CD14-positive monocyte (primary cell): Measurements from ENCODE around the gene IQCA1.

GRCh38 chr2:236262139-236262760, 2.0 kb downstream of the ASB18 start:
- CAGE, long polyA plus RNA = no peak

- CAGE, long polyA plus RNA = no peak
Measured at GRCh38 chr2:236388999-236389875, 118.0 kb downstream of the IQCA1 start.

DNA sequence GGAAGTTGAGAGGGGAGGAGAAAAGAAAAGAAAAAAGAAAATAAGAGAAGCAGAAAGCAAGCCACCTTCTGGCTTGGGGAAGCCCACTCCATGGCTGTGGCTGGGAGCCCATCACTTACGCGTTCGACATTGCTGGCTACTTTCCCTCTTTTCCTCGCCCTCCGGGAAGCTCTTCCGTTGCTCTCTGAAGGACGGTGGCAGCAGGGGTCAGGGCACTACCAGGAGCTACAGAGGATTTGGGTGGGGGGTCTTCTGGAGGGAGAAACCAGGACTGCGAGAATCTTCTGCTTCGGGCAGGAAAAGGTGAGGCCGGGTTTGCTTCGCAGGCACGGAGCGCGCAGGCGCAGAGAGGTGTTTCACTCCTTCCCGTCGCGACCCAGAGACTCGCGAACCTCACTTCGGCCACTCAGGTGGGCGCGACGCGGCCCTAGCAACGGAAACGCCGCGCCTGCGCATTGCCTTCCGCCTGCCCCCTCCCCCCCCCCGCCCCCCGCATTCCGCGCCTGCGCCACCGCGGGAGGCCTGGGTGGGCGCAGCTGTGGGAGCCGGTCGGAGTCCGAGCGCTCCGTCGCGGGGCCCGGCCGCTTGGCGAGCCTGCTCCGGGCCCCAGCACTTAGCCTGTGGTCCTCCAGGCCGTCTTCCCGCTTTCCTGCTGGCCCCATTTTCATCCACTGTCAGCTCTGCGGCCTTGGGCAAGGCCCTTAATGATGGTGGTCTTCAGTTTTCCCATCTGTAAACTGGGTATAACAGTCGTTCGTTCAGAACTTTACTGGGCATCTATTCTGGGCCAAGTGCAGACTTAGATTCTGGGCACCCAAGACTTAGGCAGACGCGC, at the start of gene IQCA1:
Gene IQCA1, minus strand, starts transcription at position 339 of the 835 bp plus-strand sequence.
- CAGE, long polyA plus RNA = no peak

- CAGE, long polyA plus RNA = no peak
Measured at GRCh38 chr2:236718993-236719796, 149.6 kb downstream of the ACKR3 start.

- CAGE, long polyA plus RNA = no peak
Measured at GRCh38 chr2:236888896-236889452, 196.7 kb upstream of the COPS8 start.

GRCh38 chr2:236952572-236952925, 133.1 kb upstream of the COPS8 start:
- CAGE, long polyA plus RNA = no peak

- CAGE, long polyA plus RNA = no peak
Measured at GRCh38 chr2:236998112-236998820, 87.4 kb upstream of the COPS8 start.

GRCh38 chr2:237024933-237025576, 60.6 kb upstream of the COPS8 start:
- CAGE, long polyA plus RNA = no peak

DNA sequence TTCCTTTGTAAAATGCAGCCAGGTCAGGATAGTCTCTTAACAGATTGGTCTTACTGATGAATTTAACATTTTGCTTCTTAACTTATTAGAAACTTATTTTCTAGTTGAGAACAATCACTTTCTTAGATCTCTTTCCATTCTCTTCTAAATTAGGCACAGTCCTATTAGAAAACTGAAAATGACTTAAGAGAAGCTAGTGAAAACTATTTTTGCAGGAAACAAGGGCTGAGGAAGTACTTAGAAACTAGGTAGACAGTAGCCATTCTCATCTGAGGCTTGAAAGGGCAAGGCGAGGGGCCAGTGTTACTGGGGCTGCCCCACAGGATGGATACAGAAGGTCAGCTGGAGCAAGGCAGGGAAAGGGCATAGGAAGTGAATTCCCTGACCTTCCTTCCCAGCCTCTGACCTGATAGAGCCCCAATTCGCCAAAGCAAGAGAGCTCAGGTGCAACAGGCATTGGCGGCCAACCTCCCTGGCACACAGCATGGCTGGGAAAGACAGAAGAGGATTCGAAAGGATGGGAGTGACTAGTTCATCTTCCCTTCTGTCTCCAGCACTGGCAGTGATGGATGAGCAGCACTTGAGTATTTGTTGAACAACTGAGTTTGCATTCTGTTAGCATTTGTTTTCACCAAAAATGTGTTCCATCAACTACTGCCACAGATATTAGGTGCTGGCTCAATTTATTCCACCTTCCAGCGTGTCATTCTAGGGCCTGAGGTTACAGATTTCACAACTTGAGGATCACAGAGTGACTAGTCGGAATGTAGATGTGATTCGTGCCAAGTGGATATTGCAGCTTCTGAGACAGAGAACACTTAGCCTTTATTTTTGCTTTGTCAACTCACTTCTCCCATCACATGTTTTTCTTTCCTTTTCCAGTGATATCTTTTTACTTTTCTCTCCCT, 6.1 kb downstream of the COPS8 start:
- CAGE, long polyA plus RNA = no peak

DNA sequence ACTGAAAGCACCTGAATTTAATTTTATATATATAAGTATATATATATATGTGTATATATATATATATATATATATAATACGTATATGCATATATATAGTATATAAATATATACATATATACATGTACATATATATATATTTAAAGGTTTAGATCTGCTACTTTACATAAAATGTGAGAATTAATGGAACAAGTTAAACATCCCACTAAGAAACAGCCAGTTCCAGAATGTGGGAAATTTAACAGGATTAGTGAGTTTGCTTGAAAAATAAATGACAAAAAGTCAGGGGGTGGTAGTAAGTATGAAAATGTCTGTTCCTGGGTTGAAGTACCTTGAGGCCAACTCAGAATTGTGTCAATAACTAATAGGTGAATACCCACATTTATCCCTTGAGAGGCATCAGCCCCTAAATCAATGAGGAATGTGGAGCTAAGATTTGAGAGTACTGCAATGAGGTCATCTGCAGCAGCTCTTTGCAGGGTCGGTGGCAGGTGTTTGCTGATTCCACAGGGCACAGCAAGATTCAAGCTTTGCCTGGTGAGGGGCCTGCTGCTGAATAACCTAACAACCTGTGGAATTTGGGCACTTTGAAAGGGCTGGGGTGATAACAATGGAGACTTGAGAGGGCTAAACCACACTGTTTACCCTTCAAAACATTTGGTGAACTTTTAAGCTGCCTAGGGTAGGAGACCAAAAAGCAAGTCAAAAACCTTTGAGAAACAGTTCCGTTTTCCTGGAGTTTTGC, 15.2 kb downstream of the COPS8 start:
- CAGE, long polyA plus RNA = no peak

DNA sequence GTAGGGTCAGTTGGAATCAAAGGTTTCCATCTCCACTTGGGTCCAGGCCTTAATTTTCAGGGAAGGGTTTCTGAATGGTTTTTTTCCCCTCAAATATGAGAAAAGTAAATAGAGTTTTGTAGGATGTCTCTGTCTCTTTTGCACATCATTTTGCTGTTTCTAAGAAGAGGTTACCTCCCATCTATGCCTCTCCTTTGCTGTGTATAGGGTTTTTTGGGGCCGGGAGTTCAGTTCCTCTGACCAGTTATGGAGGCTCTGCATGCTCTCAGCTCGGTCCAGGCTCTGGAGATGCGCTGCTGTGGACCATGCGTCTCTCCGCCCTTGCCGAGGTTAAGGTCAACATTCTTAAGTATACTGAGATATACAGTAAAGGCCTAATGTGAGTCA, 98.3 kb downstream of the COPS8 start:
- CAGE, long polyA plus RNA = no peak

DNA sequence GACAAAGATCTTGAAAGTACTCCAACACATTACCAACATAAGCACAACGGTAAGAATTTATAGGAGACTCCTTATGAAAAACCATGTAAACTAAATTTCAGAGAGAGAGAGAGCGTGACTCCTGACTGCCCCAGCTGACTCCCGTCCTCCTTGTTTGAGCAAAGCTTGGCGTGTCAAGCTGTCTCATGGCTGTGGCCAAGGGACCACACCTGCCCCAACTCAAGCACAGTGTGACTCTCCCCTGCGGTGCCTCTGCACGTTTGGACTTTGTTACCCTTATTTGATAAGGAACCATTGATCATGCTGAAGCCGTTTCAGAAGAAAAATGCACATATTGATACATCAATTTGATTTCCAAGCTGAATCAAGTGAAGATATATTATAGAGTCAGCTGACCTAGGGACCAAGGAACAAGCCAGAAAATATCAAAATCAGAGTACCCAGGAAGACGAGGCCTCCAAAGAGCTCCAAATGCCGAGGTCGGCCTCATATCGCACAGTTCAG, 124.8 kb downstream of the COL6A3 start:
- CAGE, long polyA plus RNA = no peak

GRCh38 chr2:237358982-237359629, 54.9 kb downstream of the COL6A3 start:
- CAGE, long polyA plus RNA = no peak

- CAGE, long polyA plus RNA = no peak
Measured at GRCh38 chr2:237362439-237362933, 51.5 kb downstream of the COL6A3 start.

DNA sequence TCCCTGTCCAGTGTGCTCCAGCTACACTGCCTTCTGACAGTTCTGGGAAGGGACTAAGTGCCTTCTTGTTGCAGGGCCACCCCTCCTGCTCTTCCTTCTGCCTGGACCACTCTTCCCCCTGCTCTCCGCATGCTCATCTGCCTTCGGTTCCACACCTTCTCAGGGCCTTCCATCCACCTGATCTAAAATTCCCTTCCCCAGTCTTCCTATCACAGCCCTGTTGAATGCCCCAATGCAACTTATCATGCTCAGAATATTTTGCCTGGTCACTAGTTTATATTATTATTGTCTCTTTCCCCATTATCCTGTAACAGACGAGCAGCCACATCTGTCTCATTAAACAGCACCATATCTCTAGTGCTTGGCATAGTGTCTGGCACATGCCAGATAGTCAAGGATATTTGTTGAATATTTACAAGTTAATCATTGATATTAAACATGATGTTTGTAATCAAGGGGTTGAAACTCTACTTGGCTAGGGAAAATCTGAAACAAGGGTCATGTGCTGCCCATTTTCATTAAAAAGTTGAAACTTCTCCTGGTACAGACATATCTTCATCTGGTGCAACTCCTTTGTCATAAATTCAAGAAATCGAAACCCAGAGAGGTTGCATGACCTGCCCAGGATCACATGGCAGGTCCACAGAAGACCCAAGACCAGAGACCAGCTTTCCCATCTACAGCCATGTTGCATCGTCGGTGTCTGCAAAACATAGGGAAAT, 28.9 kb downstream of the COL6A3 start:
- CAGE, long polyA plus RNA = no peak

GRCh38 chr2:237404951-237405339, 9.0 kb downstream of the COL6A3 start:
- CAGE, long polyA plus RNA = no peak

- CAGE, long polyA plus RNA = no peak
Measured at GRCh38 chr2:237471928-237472225, 15.2 kb upstream of the MLPH start.

DNA sequence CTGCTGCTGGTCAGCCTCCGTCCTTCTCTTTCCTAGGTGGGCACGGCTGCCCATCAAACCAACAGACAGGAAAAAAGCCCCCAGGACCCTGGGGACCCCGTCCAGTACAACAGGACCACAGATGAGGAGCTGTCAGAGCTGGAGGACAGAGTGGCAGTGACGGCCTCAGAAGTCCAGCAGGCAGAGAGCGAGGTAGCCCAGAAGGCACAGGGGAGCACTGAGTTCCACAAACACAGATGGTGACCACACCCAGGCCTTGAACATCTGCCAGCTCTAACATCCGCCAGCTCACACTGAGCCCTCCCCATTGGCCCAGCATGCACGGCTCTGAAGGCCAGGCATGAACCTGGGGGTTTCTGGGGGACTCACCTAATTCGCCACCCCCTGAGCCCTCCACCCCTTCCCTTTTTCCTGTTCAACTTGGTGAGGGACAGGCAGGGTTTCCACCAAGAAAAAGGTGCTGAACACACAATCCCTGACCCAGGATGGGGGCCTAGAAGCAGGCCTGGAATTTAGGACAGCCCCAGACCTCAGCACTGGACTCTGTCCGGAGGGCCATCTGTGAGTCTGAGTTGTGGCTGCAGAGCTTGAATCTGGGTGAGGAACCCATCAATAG, 25.5 kb upstream of the PRLH start:
- CAGE, long polyA plus RNA = no peak

- CAGE, long polyA plus RNA = no peak
Measured at GRCh38 chr2:237600095-237600930, 9.8 kb upstream of the RAB17 start.

DNA sequence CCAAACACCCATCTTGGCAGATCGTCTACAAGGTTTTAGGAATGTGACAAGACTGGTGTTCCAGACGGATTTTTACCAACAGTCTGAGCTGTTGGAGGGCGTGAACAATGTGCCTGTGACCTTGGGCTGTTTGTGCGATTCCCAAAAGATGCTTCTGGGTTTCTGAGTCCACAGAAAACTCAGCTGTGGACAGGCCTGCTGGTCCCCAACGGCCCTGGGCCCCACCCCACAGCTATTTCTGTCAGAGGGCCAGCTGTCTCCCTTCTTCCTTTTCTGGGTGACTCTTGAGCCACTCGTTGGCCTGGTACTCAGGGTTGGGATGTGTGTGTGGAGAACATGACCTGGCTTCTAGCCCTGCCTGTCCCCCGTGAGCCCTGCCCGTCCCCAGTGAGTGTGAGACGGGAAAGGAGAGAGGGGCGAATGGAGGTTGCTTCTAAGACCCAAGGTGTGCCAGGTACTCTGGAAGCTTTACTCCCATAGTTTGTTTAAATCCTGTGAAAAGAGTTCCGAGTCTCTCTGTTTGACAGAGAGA, 5.9 kb downstream of the LRRFIP1 start:
- CAGE, long polyA plus RNA = no peak